Cardiac septum (tissue), 1 donor: Measurements from ENCODE around the gene TMED1.

DNA sequence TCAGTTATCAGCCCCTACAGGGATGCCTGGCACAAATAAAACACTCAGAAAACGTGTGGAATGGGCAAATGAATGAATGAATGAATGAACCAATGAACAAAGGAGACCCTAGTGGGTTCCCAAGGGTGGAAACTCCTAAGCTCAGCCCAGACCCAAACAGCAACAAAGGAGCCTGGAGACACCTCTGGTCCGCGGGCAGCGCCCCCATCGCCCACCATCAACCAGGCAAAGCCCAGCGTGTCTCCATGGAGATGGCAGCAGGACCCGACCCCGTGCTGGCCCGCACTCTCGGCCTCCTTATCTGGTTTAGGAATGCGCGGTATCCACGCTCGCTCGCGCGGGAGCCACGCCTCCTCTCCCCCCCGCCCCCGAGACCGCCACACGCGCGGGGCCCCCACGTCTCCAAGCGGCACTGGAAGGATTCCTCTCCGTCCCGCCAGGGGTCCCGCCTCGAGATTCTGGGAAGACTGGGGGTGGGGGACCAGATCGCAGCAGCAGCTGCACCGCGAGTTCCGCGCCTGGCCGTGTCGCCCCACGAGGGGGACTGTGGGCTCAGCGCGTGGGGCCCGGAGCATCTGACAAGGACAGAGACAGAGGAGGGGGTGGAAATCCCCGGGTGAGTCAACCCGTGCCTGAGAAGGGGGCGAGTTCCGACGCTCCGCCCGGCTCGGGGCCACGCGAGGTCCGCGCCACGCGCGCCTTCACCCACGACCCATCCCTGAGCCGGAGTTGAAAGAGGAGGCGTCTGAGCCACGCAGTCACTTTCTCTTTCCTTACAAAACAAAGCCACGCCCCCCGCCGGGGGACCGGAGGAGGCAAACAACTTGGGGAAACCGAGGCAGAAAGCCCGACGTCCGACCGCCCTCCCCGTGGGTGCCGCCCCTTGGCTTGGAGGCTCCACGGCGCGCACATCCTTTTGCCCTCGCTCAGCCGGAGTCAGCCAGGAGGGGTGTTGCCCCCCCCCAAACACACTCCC is 932 bp downstream of the S1PR2 start:
- PRO-cap = no peak

DNA sequence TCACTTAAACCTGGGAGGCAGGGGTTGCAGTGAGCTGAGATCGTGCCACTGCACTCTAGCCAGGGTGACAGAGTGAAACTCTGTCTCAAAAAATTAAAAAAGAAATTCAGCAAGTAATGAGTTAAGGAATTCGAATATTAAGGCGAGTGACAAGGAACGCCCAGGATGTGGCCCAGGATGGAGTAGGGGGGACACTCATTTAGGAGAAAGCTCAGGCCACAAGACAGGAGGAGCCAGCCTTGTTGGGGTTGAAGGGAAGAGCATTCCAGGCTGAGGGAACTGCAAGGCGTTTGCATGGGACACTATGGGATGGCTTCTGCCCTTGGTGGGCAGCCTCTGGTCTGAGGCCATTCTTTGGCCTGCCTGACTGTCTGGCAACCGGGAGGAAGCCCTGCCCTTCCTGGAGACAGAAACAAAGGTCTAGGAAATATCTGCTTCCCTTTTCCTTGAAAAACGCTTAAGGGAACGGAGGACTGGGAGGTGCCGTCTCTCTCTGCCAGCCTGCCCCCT is 3.0 kb upstream of the ICAM1 start:
- PRO-cap = bidirectional peak, plus-strand start at position 460 of the sequence, minus-strand start at position 318 of the sequence

- PRO-cap = no peak
These were observed 1.0 kb downstream of the RAVER1 start for GRCh38 chr19:10332237-10332761.

DNA sequence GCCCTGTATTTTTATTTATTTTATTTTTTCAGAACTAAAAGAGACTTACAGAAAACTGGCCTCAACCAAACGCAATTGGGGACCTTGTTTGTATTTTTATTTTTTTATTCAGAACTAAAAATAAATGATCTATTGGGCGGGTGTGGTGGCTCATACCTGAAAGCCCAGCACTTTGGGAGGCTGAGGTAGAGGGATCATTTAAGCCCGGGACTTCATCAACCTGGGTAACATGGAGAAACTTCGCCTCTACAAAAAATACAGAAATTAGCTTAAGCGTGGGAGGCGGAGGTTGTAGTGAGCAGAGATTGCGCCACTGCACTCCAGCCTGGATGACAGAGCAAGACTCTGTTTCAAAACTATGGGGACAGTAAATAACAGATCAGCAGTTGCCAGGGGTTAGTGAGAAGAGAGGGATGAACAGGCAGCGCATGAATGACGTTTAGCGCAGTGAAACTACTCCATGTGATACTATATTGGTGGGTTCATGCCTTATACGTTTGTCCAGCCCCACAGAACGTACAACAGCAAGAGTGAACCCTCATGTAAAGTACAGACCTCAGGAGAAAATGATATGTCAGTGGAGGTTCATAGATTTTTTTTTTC is 7.0 kb upstream of the ICAM3 start:
- PRO-cap = no peak

- PRO-cap = no peak
These were observed 698 bp downstream of the PDE4A start for GRCh38 chr19:10420823-10421648.

GRCh38 chr19:10581122-10581591 is 6.0 kb downstream of the AP1M2 start:
- PRO-cap = no peak

DNA sequence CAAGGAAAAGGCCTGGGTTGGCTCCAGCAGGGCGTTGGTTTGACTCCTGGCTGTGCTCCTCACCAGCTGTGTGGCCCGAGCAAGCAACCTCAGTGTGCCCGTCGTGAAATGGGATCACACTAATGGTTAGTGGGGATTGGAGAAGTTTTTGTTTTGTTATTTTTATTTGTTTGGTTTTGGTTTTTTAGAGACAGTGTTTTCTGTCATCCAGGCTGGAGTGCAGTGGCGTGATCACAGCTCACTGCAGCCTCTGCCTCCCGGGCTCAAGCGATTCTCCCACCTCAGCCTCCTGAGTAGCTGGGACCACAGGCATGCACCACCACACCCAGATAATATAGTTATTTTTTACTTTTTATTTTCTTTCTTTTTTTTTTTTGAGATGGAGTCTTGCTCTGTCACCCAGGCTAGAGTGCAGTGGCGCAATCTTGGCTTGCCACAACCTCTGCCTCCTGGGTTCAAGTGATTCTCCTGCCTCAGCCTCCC is 12.4 kb upstream of the SLC44A2 start:
- PRO-cap = no peak

GRCh38 chr19:10682493-10683058 is 18.7 kb upstream of the QTRT1 start:
- PRO-cap = no peak

DNA sequence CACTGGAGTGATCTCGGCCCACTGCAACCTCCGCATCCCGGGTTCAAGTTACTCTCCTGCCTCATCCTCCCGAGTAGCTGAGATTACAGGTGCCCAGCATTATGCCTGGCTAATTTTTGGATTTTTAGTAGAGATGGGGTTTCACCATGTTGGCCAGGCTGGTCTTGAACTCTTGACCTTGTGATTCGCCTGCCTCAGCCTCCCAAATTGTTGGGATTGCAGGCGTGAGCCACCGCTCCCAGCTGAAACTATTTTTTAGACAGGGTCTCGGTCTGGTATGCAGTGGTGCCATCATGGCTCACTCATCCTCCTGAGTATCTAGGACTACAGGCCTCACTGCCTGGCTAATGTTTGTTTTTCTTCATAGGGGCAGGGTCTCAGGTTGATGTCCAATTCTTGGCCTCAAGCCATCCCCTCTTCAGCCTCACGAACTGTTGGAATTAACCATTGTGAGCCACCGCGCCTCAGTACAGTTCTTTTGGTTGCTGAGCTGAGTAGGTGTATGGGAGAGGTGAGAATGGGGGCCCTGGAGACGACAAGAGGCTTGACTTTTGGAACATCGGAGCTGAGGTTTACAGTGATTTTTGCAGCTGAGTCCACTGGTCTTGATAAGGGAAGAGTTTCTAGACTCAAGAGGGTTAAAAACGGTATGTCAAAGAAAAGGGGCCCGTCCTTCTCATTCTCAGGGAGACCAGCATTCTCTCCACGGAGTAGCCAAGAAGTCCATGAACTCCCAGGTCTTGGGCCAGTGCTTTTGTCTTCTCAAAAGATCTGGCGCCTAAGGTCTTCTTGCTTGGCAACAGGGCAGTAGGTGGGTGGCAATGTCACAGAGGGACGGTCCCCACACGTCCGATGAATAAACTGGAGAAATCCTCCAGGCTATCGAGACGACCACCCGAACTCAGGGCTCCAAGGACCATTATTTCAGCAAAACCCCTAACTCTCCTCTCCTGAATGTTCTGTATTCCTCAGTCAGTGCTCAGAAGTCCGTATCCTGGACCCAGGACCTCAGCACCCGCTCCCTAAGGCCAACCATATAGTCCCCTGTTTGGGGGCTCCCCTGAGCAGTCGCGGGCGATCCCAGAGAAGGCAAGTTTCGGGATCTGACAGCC is 6.6 kb upstream of the QTRT1 start:
- PRO-cap = no peak

DNA sequence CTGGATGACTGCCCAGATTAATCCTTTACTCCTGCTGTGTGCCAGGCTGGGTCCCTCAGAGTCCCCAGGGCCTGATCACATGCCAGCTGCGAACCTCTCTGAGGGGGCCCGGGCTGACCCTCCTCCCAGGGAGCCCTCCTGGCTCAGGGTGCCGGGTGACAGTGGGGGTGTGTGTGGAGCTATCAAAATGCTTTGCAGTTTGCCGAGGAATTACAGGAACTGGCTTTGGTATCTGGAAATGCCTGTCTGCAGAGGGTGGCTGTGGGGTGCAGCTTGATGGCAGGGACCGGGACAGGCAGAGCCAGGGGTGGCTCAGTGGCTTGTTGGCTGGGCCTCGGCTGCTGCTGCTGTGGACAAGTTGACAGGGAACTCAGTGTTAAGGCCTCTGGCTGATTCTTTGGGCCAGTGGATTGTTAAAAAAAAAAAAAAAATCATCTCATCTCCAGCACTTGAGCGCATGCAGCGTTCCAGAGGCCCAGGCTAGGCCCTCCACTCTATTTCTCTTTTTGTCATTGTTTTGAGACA is 49.0 kb downstream of the DNM2 start:
- PRO-cap = no peak

DNA sequence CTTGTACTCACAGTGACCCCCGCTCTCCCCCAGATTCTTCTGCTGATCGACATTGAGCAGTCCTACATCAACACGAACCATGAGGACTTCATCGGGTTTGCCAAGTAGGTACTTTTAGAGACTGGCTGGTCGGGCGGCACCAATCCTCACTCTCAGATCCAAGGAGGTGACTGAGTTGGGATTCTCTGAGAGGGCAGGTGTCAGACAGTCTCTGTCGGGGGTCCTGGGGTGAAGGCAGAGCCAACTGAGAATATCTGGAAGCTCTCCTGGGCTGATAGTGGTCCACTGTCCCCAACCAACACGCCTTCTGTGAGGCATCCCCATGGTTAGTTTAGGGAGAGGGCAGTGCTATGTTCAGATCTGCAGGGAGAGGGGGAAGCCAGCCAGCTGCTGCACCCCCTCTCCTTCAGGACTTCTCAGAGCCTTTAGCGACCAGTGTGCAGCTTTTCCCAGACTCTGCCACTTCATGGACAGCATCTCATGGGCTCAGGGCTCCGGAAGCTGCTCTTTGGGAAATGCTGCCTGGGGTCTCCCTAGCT is 33.7 kb downstream of the TMED1 start:
- PRO-cap = no peak

GRCh38 chr19:10803404-10804053 is 32.5 kb downstream of the TMED1 start:
- PRO-cap = no peak

DNA sequence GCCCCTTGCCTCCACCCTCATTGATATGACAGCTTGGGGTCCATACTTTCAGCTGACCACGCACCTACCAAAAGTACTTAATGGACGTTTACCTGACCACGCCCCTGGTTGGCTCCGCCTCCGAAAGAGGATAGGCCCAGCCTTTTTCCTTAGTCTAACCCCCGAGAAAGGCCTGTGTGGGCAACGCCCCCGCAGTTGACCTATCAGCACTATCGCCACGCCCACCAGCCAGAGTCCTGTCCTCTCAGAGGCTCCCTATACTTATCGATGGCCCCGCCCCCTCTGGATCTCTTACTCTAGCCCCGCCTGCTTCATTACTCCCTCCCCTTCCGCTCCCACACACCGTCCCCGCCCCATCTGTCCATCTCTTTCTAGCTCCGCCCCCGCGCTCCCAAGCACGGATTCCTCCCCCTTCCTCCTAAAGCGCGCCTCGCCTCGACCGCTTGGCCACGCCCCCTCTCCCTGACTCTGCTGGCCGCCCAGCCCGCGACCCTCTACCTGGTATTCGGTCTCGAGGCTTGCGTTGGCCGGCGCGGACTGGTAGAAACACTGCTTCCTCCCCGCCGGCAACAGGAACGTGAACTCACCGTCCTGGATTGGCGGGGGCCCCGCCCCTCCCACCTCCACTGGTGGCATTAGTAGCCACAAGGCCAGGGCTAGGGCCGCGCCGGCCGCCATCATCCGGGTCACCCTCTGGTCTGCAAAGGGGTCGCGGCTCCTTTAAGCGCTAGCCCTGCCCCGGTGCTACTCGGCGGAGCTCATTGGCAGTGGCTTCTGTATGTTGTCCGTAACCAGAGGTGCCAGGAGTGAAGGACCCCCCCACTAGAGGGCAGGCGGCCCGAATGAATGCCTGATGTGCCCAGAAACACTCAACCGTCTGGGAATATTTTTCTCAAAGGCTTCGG is at the start of gene TMED1:
TSS of gene TMED1 (minus strand) at position 702 of the 905 bp plus-strand sequence.
- PRO-cap = bidirectional peak, plus-strand start at position 450 of the sequence, minus-strand start at position 236 of the sequence; bidirectional peak, plus-strand start outside the sequence, minus-strand start at position 700 of the sequence

DNA sequence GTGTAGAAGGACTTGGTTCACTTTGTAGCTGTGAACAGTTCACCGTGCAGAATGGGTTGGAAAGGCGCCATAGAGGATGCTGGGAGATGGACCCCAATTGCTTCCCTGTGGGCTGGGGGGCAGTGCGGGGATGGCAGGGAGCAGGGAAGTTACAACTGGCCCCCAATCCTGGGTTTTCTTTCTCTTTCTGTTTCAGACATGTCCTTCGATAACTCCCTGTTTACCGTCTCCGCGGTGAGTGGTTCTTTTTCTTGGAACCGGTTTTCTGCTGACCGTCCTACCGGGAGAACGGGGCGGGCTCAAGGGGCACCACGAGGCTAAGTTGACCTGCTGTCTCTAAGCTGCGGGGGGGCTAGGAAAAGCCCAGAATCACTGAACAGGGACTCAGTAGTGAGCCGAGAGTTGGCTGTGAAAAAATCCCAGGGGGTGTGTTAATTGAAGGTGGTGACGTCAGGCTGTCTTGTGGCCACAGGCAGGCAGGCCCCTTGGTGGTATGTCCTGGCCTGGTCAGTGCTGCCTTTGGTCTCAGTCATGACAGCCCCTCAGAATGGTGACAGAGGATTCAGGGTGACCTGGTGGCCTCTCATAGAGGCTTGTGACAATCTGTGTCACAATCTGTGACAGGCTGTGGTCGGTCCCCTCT is 8.3 kb upstream of the CARM1 start:
- PRO-cap = no peak

DNA sequence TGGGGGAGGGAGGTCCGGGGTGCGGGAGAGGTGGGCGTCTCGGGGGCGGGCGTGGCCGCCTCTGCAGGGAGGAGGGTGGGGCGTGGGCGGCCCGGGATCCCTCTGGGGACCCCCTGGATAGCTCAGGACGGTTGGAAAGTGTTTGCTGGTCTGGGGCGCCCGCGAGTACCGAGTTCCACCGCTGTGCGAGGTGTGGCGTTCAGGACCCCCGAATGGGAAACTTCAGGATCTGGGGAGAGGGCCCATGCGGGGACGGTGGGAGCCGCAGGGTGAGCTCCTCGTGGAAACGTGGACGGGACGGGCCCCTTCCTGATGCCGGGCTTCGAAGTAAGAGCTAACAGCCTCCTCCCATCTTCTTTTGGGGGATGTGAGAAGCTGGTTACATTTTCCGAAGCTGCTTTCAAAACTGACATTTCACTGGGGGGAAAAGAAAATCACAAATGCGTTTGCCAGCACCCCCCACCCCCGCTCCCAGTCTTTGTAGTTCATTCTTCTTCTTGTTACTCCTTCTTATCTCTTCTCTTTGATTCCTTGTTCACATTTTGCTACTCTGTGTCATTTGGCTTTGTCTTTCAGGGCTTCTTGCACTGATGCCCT is 1.0 kb downstream of the CARM1 start:
- PRO-cap = no peak

GRCh38 chr19:10952637-10953324 is 8.0 kb upstream of the SMARCA4 start:
- PRO-cap = no peak

DNA sequence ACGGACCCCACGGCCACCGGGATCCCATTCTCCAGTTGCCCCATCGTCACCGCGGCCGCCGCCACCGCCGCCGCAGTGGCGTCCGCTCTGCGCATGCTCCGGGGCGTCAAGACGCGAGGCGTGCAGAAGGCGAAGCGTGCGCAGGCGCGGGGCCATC is 332 bp upstream of the SMARCA4 start:
- PRO-cap = bidirectional peak, plus-strand start outside the sequence, minus-strand start at position 89 of the sequence

GRCh38 chr19:10995965-10996694 is 35.3 kb downstream of the SMARCA4 start:
- PRO-cap = no peak

DNA sequence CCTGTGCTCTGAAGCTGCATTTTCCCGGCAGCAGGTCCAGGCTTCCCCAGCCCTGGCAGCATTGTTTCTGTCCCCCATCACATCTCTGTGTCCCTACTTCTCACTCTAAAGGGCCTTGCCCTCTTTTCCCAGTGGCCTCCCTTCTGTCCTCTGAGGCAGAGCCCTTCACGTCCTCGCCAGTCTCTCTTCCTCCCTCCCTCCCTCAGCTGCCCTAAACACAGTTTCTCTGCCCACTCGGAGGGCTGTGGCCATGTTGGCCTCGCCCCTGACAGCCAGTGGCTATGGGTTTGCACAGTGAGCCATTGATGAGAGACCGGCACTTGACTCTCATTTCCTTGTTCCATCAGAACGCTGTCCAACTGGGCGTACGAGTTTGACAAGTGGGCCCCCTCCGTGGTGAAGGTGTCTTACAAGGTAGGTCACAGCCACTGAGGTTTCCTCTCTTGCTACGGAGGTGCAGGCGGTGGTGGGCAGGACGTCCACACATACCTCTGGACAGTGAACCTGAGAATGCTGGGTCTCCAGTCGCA is 57.8 kb downstream of the SMARCA4 start:
- PRO-cap = no peak

- PRO-cap = unidirectional peak, plus-strand start at chr19:11088532
These were observed 824 bp upstream of the LDLR start for GRCh38 chr19:11088369-11088909.